Cardiac ventricle fibroblast (primary cell): ENCODE measurements around a stretch of chr11.

- RAMPAGE, long total RNA = no peak
Measured at GRCh38 chr11:43928193-43928639, 14.2 kb upstream of the C11orf96 start.

- RAMPAGE, long total RNA = no peak
Measured at GRCh38 chr11:43944799-43945837, 2.7 kb downstream of the C11orf96 start.

DNA sequence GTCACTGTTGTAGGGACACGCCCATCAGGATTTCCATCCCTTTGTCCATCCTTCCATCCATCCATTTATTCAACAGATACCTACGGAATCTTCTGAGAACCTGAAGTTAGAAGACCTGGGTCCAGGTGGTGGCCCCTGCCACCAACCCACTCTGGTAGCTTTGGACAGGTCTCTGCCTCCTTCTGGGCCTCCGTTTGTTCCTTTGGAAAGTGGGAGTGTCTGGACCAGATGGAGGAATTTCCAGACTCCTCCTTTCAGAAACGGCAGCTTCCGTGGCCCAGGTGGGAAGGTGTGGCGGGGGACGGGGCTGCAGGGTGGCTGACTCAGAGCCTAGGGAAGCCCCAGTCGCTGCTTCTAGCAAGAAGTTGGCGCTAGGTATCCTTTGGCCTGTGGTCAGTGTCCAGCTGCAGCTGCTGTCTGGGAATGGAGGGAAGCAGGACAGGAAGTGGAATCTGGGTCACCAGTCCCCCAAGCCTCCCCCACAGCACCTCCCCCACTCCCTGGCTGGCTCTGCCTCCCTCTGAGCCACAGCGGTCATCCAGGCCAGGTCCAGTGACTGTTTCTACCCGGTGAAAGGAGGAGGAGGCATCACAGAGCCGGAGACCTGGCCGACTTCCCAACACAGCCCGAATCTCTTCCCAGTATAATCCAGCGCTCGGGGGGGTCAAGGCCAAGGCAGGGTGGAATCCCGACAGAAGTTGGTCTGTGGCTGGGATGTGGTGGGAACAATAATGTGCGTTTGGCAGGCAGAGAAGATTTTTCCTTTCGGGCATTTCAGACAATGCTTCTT lies 44.9 kb downstream of the C11orf96 start:
- RAMPAGE, long total RNA = no peak

DNA sequence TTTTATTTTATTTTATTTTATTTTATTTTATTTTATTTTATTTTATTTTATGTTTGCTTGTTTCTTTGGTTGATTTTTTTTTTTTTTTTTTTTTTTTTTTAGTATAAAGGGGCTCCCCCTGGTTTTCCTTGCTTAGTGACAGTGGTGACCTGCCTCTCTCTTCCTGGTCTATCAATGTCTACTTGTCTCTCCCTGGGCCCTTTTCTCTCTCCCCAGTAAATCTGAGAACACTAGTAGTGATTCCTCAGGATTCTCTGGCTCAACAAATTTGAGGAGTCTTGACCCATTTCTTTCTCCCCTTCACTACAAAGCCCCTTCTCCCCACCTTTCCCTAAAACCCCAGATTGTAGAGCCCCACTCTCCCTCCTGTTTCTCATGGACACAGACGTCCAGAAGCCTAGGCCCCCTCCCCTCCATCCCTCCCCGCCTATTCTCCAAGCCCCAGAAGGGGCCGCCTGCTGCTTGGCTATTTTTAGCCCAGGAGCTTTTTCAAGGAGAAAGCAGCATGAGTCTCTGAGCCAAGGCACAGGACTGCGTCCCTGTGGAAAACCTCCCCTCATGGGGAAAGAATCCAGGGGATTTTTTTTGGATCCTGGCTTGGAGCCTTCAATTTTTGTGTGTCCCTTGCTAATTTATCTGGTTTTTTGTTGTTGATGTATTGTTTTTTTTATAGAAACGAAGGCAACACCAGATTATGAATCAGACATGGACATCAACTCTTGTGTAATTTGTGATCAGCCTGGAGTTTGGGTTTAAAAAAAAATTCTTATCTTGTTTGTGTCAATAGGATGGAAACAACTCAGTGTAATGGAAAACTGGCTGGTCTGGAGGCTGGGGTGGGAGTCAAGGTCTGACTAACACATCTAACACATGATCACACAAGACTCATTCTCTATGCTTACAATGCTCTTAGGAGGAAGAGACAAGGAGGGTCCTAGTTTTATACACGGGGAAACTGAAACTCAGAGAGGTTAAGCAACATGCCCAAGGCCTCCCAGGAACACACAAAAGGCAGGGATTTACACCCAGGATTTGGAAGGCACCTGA lies 17.5 kb upstream of the ACCSL start:
- RAMPAGE, long total RNA = no peak

GRCh38 chr11:44032719-44033393 lies 14.9 kb upstream of the ACCSL start:
- RAMPAGE, long total RNA = no peak

DNA sequence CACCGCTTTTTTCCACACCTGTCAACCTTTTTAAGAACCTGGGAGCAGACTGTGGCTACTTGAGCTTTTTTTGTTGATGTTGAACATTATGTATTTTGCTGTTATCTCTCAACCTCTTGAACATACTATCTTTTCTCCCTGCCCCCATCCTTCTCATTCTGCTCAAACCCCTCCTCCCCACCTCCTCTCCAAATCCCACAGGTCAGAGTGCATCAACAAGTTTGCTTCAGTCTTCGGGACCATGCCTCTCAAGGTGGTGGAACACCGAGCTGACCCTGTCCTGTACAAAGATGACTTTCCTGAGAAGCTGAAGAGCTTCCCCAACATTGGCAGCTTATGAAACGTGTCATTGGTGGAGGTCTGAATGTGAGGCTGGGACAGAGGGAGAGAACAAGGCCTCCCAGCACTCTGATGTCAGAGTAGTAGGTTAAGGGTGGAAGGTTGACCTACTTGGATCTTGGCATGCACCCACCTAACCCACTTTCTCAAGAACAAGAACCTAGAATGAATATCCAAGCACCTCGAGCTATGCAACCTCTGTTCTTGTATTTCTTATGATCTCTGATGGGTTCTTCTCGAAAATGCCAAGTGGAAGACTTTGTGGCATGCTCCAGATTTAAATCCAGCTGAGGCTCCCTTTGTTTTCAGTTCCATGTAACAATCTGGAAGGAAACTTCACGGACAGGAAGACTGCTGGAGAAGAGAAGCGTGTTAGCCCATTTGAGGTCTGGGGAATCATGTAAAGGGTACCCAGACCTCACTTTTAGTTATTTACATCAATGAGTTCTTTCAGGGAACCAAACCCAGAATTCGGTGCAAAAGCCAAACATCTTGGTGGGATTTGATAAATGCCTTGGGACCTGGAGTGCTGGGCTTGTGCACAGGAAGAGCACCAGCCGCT lies 65.7 kb downstream of the ALX4 start:
- RAMPAGE, long total RNA = no peak

DNA sequence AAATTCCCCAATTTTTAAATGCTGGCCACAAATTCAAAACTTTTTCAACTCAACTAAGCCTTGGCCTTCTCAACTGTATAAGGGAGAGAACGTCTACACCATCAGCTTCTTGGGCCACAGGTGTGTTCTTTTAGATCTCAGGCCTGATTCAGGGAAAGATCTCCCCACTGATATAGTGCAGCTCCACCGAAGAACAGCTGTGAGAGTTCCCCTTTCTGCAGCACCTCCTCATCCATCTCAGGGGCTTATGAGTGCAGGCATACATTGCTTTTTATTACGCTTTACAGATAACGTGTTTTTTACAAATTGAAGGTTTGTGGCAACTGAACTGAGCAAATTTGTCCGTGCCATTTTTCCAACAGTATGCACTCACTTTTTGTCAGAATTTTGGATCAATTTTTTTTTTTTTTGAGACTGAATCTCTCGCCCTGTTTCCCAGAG lies 8.0 kb upstream of the CD82 start:
- RAMPAGE, long total RNA = no peak

DNA sequence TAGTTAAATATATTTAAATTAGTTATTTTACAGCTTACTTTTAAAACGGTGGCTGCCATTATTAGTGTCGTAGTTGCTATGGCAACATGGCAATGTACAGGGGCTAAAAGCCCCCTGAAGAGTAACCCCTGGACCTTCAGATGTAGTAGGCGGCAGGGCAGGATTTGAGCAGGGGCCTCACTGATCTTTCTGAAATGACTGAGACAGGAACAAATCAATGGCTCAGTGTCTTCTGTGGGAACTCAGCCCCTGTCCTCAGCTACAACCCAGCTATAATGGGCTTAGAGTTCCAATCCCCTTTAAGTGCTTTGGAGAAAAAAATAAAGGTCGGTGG lies 6.3 kb upstream of the CD82 start:
- RAMPAGE, long total RNA = no peak

DNA sequence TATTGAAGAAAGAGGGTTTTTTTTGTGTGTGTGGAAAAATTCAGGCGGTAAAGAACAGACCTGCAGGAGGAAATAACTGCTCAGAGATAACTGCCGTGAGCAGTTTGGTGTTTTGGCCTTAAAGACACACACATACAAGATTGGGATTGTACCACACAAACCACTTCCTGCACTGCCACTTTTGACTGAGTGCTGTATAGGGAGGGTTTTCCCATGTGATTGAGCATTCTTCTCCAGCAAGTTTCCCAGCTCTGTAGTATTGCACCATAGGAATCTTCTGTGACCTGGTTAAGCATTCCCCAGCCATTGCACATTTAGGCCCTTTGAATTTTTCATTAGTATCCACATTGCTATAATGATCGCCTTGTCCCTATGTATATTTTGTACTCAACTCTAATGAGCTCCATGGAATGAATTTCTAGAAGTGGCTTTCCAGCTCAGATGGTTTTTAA lies 9.2 kb downstream of the CD82 start:
- RAMPAGE, long total RNA = no peak

DNA sequence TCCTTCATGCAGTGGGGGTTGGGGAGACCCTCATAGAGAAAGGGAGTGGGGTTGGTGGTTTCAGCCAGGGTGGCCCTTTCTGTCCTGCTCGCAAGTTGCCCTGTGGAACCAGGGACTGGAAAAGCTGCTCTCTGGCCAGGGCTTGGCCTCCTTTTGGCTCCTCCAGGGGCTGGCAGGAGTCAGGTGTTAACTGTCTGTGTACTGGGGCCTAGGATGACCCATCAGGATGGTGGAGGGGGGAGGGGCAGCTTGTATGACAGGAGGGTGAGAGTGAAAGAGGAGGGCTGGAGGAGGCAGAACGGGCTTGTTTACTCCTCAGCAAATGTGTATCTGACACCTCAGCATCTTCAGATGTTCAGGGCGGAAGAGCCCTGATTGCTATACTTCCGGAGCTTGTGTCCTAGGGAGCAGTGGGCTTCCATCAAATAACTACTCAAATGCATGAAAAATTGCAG lies 31.0 kb downstream of the CD82 start:
- RAMPAGE, long total RNA = no peak

DNA sequence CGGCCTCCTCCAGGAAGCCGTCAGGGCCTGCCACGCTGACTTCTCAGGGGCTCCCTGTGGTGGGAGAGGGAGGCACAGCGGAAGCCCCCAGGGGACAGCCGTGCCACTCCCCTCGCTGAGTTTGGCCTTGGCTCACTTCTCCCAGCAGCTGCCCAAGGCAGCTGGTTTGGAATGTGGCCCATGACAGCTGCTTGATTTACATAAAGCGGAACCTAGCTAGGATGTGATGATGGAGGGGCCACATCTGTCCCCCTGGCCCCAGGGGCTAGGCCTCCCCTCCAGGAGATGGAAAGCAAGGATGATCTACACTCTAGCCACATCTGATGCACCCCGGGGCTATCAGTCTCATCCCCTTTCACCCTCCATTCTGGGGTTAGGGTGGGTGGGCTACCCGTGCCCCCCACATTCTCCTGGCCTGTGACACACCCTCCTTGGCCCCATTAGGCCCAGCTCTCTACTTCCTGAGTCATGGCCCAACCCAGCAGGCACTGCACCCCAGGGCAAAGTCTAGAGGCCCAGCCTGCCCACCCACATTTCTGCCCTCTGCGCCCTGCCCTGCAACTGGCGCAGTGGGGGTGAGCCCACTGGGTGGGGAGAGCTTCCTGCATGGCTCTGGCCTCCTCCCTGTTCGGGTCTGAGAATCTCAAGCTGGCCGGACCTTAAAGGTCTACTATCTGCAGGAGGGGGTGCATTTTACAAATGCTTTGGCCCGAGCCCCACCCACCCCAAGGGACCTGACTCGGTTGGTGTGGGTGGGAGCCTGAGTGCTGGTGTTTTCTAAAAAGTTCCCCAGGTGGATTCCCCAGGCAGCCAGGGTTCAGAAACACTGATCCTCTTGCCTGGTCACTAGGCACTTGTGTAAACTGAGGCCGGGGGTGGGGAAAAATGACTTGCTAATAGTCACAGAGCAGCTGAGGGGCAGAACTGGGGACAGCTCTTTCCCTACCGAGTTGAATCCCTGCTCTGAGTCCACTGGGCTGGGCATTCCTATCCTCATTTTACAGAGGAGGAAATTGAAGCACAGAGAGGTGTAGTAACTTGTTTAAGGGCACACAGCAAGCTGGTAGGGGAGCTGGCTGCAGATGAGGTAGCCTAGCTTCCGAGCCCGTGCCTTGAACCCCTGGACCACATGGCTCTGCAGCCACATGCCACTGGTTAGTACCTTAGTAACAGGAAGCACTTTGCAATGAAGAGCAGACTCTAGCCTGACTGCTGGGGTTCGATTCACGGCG lies 36.0 kb downstream of the CD82 start:
- RAMPAGE, long total RNA = no peak

GRCh38 chr11:44623653-44624496 lies 58.4 kb downstream of the CD82 start:
- RAMPAGE, long total RNA = no peak

GRCh38 chr11:44726308-44726611 lies 502 bp upstream of the TSPAN18 start:
- RAMPAGE, long total RNA = no peak

DNA sequence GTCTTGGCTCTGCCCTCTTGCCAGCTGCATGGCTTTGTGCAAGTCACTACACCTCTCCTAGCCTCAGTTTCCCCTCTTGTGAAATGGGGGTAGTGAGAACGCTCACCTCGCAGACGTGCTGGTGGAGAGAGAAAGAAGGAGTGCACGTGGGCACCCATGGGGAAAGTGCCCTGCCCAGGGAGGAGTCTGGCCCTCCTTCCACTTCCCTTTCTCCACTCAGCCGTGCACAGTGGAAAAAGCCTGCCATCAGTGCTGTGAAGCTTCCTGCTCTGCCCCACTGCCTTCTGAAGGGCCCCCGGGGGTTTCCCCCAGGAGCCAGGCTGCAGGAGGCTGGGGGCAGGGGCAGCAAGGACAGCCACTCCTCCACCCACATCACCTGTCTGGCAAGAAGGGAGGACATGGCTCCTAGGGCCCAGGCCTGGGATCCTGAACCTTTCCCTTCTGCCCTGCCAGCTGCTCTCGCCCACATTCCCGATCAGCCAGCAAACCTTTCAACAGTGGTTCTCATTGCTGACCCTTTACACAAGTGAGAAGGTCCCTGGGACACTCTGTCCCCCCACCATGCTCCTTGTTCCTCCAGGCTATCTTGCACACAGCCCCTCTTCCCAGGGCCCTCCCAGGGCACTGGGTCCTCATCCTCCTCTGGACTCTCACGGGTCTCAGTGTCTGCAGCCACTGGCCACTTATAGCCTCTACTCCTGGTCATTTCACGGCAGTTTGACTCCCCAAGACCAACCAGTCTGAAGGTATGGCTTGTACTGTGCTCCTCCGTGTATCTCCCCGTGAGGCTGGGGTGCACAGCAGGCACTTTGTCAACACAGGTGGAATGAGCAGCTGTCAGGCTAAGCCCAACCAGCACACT lies 7.4 kb downstream of the TP53I11 start:
- RAMPAGE, long total RNA = no peak

DNA sequence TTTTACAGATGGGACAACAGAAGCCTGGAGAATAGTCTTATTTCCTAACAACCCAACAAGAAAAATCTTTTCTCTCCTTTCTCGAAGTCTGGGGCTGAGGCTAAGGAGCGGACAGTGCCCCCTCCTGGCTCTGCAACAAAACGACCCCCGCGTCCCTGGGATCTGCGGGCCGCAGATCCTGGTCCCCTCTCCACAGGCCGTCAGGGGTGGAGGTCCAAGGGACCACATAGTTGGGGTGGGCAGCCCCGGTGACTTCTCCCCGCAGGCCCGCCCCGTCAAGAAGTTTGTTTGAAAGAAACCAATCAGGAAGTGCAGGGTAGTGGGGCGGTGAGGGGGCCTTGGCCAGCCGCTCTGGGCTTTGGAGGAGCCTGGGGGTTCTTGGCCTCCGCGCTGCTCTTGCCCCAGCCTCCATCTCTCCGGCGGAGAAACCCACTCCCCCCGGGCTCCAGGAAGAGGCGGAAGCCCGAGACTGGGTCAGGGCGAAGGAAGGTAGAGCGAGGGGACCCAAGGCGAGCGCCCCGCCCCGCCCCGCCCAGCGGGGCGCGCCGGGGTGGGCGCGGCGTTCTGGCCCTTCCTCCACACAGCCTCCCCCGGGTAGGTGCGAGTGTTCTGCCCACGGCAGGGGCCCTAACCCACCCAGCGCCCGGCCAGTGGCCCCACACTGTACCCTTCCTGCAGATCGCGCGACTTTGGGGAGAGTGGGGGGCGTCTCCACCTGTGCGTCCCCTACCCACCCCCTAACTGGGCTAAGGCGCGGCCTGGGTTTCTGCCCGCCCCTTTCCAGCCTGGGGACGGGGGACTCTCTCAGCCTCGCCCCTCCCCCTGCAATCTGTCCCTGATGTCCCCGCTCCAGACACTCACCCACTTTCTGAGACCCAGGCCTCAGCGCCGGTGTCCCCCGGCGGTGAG lies 1.3 kb downstream of the TP53I11 start:
- RAMPAGE, long total RNA = no peak

DNA sequence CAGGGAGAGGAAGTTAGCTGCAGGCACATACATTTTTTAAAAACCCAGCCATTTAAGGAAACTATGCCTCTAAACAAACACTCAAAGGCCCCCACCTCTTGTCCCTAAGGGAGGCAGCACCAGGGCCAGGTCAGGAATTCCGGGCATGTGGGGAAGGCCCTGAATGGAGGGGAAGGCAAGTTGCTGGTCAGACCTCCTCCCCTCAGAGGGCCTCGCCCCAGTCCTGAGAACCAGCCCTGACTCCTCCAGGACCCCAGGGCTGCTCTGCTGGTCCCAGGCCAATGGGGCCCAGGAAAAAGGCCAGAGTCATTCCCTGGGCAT lies 54.4 kb upstream of the PRDM11 start:
- RAMPAGE, long total RNA = no peak

DNA sequence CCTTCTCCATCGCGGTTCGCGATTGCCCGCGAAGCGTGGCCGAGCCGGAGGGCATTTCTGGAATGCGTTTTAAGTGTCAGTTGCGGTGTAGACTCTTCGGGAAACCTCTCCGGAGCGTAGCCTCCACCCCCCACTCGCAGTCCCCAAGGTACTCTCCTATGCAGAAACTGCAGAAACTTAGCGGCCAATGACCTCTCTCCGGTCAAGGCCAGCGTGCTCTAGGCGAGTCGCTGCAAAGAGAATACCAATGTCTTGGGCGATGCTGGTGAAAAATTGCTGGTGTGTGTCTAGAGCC lies 942 bp downstream of the PRDM11 start:
- RAMPAGE, long total RNA = no peak

DNA sequence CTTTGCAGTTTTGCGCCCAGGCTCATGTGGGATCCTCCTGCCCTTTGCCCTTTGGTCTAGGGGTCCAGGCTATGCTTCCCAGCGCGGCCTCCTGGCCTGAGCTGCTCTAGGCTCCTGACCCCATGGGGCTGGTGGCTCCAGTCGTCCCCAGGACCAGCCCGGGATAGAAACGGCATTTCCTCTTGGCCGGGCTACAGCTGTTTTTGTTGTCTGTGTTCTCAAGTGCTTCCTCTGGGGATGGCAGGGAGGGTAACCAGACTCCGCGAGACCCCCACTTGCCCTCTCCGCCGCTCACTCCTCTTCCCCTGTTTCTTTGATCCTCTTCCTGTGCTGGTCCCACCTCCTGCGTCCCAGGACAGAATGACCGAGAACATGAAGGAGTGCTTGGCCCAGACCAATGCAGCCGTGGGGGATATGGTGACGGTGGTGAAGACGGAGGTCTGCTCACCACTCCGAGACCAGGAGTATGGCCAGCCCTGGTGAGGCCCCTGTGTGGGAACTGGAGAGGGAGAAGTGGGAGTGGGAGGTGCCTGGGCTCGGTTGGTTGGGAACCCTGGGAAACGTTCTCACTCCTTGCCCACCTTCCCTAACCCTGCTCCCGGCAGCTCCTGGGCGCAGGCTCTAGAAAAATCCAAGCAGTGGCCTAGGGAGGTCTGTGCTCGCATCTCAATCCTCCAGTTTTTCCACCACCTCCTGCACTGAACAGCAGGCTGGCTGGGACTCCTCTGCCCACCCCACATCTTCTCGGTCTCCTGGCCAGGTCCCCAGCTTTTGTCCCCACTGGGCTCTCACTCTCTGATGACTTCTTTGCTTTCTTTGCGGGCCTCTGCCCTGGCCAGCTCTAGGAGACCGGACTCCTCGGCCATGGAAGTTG lies 35.2 kb downstream of the PRDM11 start:
- RAMPAGE, long total RNA = no peak

GRCh38 chr11:45883683-45884618 lies 1.5 kb upstream of the MAPK8IP1 start:
- RAMPAGE, long total RNA = no peak

GRCh38 chr11:45994176-45994975 lies 71.9 kb downstream of the LARGE2 start:
- RAMPAGE, long total RNA = no peak